Colon Carcinoma Metastatic in the Lung (tissue), 2 donors: ENCODE measurements around a stretch of chr11.

GRCh38 chr11:62811005-62811743 lies 5.9 kb upstream of the NXF1 start:
- PRO-cap, 2 experiments, result no peak in any of the 2 experiments

DNA sequence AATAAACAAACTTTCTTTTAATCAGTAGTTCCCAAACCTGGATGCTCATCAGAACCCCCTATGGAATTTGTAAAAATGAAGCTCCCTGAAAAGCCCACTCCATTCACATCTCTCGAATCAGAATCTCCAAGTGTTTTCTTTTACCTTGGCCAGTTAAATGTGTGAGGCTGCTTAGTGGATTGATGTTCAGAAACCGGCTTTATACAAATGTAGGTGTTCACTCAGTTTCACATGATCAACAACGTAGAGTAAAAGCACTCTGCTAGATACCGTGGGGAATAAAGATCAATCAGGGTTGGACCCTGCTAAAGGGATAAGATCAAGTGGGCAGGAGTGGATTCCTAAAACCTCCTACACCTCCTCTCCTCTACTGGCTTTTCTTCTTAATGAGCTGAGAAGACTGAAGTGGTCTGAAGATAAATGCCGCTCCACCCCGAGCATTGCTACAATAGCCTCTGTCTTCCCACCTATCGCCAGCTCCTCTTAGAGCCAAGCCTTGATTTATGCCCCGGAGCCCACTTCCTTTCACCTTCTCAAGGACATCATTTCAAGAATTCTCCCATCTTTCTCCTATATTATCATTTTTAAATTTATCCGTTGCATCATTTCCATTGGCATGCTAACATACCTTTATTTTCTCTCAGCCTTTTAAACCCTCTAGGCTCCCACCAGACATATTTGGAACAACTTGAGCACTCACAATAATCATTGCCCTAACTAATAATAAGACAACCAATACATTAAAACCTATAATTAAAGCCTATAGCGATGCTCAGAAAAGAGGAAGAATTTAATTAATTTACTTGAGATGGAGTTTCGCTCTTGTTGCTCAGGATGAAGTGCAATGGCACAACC lies 8.4 kb upstream of the NXF1 start:
- PRO-cap, 2 experiments, result no peak in any of the 2 experiments

GRCh38 chr11:62833357-62834127 lies 1.7 kb upstream of the STX5 start:
- PRO-cap, 2 experiments, result no peak in any of the 2 experiments

GRCh38 chr11:62841174-62841924 lies 2.0 kb upstream of the WDR74 start:
- PRO-cap, 2 experiments, result peak in 1 of 2 experiments; most common minus-strand start chr11:62841429 (in 1)

GRCh38 chr11:62841925-62842945 lies 2.8 kb upstream of the WDR74 start:
- PRO-cap, 2 experiments, result peak in 2 of 2 experiments; most common plus-strand start chr11:62842082 (in 2); most common minus-strand start chr11:62842018 (in 1)

DNA sequence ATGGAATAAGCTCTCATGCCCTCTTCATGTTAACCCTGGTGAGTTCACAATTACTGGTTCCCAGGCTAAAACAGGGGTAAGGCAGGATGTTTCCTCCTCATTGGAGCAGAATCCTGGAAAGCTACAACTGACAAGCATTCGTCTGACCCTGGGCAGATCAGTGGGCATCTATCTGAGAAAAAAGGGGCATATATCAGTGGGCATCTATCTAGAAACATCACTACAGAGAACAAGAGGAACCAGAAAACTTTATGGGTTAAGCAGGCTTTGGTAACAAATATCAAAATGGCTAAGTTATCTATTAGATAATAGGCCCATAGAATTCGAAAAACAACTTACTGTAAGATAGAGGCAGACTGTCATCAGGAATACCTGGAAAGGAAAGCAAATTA lies 14.8 kb upstream of the WDR74 start:
- PRO-cap, 2 experiments, result no peak in any of the 2 experiments

DNA sequence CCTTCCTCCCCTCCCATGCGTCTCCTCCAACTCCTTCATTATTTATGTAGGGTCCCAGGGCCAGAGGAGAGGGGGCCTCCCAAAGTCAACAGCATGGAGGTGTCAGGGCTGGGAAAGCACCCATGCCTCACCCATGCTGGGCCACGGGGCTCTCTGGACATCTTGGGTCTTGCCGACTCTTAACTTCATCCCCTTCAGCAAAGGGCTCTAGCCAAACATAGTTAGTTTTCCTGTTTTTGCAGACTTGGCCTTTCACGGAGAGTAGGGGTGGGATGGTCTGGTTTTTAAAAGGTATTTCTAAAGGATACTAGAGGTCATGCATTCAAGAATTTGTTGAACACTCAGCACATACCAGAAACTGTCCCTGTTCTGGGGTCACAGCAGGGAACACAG lies 8.2 kb downstream of the SLC3A2 start:
- PRO-cap, 2 experiments, result no peak in any of the 2 experiments

- PRO-cap, 2 experiments, result peak in 1 of 2 experiments; most common minus-strand start chr11:62924256 (in 1)
Observed at GRCh38 chr11:62923424-62924460, 2.6 kb upstream of the CHRM1 start.

DNA sequence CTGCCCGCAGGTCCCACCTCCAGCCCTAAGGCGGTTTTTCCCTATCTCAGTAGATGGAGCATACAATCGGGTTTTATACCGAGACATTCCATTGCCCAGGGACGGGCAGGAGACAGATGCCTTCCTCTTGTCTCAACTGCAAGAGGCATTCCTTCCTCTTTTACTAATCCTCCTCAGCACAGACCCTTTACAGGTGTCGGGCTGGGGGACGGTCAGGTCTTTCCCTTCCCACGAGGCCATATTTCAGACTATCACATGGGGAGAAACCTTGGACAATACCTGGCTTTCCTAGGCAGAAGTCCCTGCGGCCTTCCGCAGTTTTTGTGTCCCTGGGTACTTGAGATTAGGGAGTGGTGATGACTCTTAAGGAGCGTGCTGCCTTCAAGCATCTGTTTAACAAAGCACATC lies 5.9 kb upstream of the PLAAT4 start:
- PRO-cap, 2 experiments, result no peak in any of the 2 experiments

- PRO-cap, 2 experiments, result no peak in any of the 2 experiments
Observed at GRCh38 chr11:63570698-63571175, 7.6 kb upstream of the PLAAT2 start.

GRCh38 chr11:63609572-63610085 lies 4.6 kb downstream of the PLAAT3 start:
- PRO-cap, 2 experiments, result no peak in any of the 2 experiments

- PRO-cap, 2 experiments, result no peak in any of the 2 experiments
Observed at GRCh38 chr11:63682285-63683079, 1.2 kb downstream of the RTN3 start.

GRCh38 chr11:63738754-63739049 lies 29.9 kb downstream of the ZFTA start:
- PRO-cap, 2 experiments, result no peak in any of the 2 experiments

- PRO-cap, 2 experiments, result peak in 2 of 2 experiments; most common plus-strand start chr11:63768392 (in 1)
Observed at GRCh38 chr11:63767969-63768577, 502 bp downstream of the ZFTA start.

- PRO-cap, 2 experiments, result no peak in any of the 2 experiments
Observed at GRCh38 chr11:63870359-63870965, 31.6 kb downstream of the MARK2 start.

GRCh38 chr11:63904538-63905492 lies 12.1 kb downstream of the RCOR2 start:
- PRO-cap, 2 experiments, result no peak in any of the 2 experiments

GRCh38 chr11:63917701-63918559 lies 966 bp upstream of the RCOR2 start:
- PRO-cap, 2 experiments, result peak in 2 of 2 experiments; most common plus-strand start chr11:63917906 (in 1); most common minus-strand start chr11:63918073 (in 1)

DNA sequence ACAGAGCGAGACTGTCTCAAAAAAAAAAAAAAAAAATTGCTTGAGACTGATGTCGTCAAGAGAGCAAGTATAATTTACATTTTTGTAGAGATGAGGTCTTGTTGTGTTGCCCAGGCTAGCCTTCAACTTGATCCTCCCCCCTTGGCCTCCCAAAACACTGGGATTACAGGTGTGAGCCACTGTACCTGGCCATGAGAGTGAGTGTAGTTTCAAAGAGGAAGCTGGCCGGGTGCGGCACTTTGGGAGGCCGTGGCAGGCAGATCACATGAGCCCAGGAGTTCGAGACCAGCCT lies 7.4 kb downstream of the OTUB1 start:
- PRO-cap, 2 experiments, result no peak in any of the 2 experiments

DNA sequence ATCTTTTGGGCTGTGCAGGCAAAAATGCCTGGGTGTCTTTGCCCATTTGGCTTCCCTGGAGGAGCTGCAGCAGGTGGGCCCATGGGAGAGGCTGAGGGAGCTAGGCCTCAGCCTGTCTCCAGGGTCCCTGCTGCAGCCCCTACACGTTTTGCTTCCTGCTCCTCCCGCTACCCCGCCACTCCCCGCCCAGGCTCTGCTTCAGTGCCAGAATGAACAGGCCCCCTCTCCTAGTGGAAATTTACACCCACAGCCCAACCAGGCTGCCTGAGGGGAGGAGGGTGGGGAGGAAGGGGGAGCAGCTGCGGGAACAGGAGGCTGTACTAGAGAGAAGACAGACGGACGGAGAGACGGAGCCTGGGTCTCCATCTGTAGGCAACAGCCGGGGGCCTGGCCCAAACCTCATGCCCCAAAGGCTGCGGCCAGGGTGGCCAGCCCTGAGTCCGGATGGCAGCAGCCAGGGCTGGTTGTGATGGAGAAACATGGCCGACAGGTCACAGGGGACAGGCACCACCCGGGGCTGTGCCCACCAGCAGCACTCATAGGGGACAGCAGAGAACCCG lies 20.5 kb downstream of the FLRT1 start:
- PRO-cap, 2 experiments, result no peak in any of the 2 experiments

- PRO-cap, 2 experiments, result no peak in any of the 2 experiments
Observed at GRCh38 chr11:64094423-64094743, 58.7 kb downstream of the FLRT1 start.